ENCODE measurements around a stretch of chr2.

GRCh38 chr2:178538807-178539777 is 58.8 kb downstream of the PLEKHA3 start:
- RRBS, 2 experiments, result no CpG with 5 or more reads among the region's 13 CpGs

DNA sequence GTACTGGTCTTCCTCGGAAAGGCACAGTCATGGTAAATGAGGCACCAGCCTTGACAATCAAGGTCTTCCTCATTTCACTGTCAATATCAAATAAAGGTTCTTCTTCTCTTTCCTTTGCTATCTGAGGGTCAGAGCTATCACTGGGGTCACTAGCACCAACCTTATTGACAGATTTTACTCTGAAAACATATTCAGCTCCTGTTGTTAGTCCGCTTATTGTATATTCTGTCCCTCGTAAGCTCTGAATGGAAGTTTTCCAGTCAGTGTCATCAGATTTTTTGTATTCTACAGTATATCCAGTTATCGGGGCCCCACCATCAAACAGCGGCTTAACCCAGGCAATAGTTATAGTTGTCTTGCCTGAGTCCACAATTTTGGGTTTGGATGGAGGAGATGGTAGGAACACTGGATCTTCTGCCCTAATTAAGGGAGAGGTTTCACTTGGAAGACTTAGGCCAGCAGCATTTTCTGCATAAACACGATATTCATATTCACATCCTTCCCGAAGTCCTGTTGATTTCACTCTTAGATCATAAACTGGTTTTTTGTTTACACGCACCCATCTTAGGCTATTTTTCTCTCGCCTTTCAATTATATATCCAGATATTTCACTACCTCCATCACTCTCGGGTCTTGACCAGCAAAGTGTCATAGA is 79.7 kb downstream of the PLEKHA3 start:
- RRBS, 2 experiments, result no CpG with 5 or more reads among the region's 10 CpGs

DNA sequence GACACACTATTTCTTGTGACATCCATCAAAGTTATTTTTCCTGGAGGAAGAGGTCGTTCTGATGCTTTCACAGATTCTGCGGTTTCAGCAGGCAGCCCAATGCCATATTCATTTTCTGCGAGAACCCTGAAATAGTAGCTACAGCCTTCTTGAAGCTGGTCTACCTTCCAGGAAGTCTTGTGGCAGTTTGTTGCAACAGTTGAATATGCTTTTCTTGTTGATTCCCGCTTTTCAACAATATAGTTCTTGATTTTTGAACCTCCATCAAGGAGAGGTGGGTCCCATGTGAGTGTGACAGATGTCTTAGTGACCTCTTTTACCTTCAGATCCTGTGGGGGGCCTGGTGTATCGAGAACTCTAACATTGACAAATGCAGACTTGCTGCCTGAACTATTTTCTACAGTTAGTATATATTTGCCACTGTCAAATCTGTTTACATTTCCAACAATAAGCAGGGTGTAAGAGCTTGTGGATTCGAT is 92.0 kb downstream of the PLEKHA3 start:
- RRBS, 2 experiments, result no CpG with 5 or more reads among the region's 6 CpGs

- RRBS, 2 experiments, result 77 to 91% methylated on average over 4 of the region's 9 CpGs
These were observed 112.4 kb downstream of the PLEKHA3 start for GRCh38 chr2:178592422-178593302.

DNA sequence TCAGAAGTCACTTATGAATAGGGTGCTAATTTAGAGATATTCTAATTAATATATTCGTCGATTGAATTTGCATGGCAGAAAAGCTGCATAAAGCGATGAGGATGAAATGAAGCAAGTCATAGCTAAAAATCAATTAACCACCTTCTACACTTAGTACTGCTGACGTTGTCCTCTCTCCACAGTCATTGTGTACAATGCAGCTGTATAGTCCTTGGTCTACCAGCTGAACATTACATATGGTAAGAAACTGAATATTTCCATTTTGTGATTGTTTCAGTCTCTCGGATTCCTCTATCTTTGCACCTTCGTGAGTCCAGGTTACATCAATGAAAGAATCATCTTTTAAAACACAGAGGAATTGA is 51.2 kb downstream of the TTN start:
- RRBS, 2 experiments, result no CpG with 5 or more reads among the region's 6 CpGs

DNA sequence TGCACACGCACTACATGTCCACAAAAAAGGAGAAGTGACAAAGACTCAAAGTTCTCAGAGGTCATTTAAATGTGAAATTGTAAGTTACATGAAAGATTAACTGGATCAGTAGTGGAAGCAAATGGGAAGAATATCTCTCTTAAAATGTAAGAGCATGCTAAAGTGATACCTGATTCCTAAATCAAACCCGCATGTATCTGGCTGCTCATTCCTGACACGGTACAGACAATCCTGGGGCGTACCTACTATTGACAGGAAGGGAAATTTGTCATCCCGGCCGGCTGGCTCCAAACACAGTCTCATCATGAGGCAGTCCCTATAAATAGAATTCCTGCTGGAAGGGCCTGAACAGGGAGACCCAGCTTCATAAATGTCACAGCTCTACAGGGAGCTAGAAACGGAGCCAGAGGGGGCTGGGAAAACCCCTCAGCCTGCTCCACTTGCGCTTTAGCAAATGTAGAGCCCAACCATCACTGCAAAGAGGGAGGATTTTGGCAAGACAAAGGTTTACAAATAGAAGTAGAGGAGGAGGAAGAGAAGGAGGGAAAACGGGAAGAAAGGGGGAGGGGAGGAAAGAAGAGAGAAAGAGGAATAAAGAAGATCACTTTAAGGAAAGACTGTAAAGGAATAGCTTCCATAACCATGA is 56.6 kb upstream of the TTN start:
- RRBS, 2 experiments, result no CpG with 5 or more reads among the region's 9 CpGs

DNA sequence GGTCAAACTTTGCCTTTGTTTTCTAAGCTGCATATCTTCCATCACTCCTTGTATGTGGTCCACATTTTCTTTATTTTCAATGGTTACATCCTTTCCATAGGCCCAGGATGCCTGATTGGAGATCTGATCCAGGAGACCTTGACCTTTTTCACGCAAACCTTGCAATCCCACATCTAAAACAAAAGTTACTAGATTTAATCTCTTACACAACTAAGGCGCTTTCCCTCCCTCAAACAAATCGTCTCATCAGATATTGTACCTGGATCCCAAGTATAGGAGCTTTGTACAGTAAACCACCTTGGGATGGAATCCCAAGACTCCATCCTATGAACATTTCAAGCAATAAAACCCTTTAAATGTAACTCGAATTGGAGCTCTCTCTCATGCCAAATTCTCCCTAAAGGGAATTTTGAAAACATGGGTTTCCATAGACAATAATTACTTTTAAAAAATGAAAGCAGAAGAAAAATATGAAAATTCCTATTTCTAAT is 71.9 kb upstream of the CCDC141 start:
- RRBS, 2 experiments, result no CpG with 5 or more reads among the region's 4 CpGs

DNA sequence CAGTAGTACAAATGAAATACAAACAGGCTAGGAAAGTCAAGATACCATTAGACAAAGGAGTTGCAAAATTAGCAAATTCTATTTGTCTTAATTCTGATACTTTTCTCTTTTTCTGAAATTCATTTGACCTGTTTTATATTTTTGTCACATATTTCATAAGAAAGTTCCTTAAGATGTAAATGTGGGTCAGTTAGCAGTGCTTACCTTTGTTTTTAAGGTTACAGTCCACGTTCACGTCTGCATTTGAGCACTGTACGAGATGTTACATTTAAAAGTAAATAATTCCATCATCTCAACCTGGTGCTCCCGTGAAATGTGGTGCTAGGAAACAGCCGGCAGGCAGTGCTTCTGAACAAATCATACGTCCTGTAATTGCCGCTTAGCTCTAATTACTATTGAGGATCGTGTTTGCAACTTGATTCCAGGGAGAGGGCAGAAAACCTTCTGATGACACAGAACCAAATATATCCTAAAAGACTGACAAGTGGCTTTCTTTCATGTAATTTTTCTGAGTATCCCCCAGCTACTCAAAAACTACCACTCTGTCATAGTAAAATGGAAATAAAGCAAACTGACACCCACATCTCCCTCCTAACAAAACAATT is 297.7 kb upstream of the SESTD1 start:
- RRBS, 2 experiments, result no CpG with 5 or more reads among the region's 8 CpGs

- RRBS, 2 experiments, result no CpG with 5 or more reads among the region's 18 CpGs
These were observed 1.2 kb downstream of the ZNF385B start for GRCh38 chr2:179860092-179860718.

DNA sequence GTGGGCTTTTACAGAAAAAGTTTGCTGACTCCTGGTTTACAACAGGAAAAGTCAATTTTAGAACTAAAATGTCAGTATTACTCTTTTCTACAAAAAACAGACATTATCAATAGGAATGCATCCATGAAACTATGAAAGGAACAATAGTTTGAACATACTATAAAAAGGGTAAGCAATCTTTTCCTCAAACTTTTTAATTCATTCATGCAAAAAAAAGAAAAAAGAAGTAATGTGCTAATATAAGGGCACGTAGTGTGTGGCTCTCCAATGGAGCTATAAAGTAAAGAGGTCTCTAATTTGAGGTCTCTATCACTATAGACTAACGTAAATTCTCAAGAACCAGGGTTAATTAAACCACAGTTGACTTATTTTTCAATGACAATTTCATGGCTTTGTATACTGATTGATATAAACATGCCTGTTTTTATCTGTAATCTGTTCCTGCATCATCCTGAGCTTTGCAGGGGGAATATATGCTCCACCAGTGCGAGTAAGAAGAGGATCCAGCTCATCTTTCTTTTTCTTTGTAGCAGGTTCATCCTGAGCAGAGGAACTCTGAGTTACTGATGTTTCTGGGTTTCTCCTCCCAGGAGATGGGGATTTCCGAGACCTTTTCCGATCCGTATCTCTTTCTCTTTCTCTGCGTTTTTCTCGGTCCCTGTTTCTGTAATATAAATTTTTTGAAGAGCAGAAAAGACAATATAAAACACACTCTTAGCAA is 25.6 kb downstream of the CWC22 start:
- RRBS, 2 experiments, result no CpG with 5 or more reads among the region's 8 CpGs

GRCh38 chr2:181145984-181146508 is 165.6 kb downstream of the UBE2E3 start:
- RRBS, 2 experiments, result no CpG with 5 or more reads among the region's 4 CpGs

- RRBS, 2 experiments, result no CpG with 5 or more reads among the region's 1 CpG
These were observed 63.0 kb upstream of the ITGA4 start for GRCh38 chr2:181394219-181394572.

GRCh38 chr2:181463495-181463942 is 6.3 kb downstream of the ITGA4 start:
- RRBS, 2 experiments, result no CpG with 5 or more reads among the region's 3 CpGs

GRCh38 chr2:181805641-181806188 is 85.8 kb upstream of the ITPRID2 start:
- RRBS, 2 experiments, result no CpG with 5 or more reads among the region's 4 CpGs

DNA sequence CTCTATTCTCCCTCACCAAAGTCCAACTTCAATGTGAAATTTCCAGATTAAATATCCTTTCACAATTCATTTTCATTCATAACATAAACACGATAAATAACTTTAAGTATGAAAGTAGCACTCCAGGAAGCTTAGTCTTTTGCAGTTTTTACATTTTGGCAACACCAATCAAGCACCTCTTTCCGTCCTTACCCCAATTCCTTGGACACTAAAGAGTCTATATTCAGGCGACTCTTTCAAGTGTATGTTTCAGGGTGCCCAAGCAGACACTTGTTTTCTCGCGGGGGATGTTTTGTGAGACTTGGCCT is 354 bp upstream of the ITPRID2 start:
- RRBS, 2 experiments, result no CpG with 5 or more reads among the region's 5 CpGs

- RRBS, 2 experiments, result no CpG with 5 or more reads among the region's 3 CpGs
These were observed 2.5 kb downstream of the PDE1A start for GRCh38 chr2:182424245-182424796.

DNA sequence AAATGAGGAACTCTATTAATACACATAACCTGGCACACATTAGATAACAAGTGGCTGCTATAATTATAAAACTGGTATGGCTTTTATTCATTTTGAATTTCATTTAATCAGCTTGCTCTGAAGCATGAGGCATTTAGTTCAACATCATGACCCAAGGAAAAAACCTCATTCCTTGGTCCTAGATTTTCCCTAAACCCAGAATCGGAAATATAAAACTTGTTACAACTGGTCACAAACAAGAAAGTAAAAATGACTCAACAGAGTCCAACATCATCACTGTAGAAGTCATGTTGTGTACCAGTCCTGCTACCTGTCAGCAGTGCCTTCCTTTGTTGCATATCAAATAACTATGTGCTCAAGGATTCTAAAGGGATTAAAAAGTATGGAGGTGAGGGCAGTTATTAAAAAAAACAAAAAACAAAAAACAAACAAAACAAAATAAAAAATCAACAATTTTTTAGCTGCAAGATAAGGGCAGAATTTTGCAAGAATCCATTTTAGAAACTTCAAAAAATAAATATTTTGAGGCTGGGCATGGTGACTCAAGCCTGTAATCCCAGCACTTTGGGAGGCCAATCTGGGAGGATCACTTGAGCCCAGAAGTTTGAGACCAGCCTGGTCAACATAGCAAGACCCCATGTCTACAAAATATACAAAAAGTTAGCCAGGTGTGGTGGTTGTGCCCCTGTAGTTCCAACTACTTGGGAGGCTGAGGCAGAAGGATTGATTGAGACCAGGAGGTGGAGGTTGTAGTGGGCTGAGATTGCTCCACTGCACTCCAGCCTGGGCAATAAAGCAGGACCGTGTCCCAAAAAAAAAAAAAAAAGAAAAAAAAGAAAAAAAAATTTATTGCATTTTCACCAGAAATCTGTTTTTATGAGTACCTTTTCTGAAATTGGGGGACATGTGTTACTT is 18.3 kb downstream of the NCKAP1 start:
- RRBS, 2 experiments, result no CpG with 5 or more reads among the region's 2 CpGs

Measured in Panc1 (cell line).